Prostate gland (tissue), 2 donors: ENCODE measurements around a stretch of chr12.

DNA sequence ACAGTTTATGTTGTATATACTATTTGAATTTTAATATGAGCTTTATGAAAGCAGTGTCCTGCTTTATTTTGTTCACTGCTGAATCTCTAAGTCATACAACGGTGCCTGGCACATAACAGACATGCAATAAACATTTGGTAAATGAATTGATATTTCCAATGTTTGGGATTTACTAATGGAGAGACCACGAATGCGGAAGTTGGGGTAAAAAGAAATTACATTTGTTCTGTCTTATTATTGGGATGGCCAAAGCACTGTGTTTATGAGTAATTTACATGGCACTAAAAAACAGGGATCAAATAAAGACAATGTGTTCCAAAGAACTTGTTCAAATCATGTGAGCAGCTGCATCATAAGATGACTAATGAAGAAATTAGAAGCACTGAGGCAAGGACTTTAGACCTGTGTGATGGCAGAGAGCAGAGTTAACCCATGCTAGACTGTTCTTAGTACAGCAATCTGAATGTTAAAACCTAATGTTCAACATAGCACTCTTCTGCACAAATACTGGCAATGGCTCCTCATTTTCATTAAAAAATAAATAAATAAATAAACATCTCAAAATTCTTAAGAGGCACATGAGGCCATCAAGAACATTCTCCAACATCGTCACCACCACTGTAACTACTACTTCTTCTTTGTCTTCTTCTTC is 34.2 kb upstream of the DCN start:
- PRO-cap: no peak
- RAMPAGE, long total RNA, 2 experiments: no peak in any of the 2 experiments

DNA sequence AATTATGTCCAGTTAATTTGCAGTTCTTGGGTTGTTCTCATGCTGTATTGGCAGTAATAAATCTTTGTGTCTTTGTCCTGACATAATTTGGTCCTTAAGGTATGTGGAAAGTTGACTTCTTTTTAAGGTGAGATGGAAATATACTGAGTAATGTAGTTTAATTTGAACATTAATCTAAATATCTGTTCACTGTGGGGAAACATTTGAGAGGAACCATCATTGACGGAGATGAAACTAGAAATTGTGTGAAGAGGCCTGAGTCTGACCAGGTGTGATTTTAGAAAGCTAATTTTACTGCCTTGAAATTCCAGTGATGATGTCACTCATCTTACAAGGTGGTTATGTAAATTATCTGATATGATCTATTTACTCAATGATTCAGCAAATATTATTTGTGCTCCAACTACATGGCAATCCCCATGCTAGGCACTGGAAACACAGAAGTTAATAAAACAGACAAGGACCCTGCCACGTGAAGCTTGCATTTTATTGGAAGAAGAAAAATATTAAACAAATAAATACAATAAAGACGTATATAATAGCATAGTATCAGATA is 435.6 kb upstream of the DCN start:
- PRO-cap: no peak
- RAMPAGE, long total RNA, 2 experiments: no peak in any of the 2 experiments

DNA sequence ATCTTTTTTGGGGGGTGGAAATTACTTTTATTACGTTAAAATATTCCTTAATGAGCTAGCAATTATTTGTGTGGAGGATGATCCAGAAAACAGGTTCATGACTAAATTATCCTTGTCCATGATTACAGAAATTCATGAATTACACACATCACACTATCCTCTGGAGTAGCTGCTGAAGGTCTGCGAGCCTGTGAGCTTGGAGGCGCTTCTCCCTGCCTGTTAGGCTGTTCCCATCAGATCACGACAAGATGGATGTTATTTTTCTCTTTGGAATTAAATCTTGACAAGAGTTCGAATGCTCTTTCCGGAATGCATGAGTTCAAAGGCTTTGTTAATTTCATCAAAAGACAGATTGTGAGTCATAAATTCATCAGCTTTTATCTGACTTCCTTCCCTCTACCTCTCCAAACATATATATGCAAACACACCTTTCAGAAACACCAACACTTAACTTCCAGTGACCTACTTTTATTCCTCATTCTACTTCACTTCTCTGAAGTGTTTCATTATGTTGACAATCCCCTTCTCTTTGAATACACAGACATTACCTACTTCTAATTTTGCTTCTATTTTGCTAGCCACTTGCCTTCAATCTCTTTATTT is 274.7 kb downstream of the BTG1 start:
- PRO-cap: no peak
- RAMPAGE, long total RNA, 2 experiments: no peak in any of the 2 experiments

GRCh38 chr12:91952730-91953440 is 192.8 kb downstream of the BTG1 start:
- PRO-cap: no peak
- RAMPAGE, long total RNA, 2 experiments: no peak in any of the 2 experiments

- PRO-cap: no peak
- RAMPAGE, long total RNA, 2 experiments: no peak in any of the 2 experiments
Measured at GRCh38 chr12:91978090-91978478, 167.6 kb downstream of the BTG1 start.

- PRO-cap: no peak
- RAMPAGE, long total RNA, 2 experiments: no peak in any of the 2 experiments
Measured at GRCh38 chr12:92041670-92042302, 103.9 kb downstream of the BTG1 start.

DNA sequence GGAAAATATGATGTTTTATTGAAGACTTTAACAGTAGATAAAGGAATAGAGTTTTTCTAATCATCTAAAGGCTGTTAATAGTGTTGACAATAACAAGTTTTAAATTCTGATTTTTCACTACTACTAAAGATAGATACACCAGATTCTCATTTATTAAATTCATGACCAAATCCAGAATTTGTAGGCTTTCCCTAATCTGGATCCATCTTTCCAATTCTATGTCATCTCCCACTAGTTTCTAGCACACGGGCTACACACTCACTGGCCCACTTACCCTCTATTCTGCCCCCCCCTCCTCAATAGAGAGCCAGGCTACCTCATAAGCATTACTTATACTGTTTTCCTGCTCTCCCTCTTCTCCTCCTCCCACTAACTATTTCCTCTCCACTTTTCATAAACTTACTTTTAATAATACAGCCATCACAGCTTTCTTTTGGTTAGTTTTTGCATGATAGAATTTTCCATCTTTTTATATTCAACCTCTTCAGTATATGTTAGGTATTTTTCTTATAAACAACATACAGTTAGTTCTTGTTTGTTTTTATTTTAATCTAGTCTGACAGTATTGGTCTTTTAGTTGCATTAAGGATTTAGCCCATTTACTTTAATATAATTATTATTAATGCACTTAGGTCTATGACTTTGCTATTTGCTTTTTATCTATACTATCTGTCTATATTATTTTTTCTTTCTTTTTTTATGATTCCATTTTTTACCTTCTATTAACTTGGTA is 32.3 kb downstream of the BTG1 start:
- PRO-cap: no peak
- RAMPAGE, long total RNA, 2 experiments: no peak in any of the 2 experiments

DNA sequence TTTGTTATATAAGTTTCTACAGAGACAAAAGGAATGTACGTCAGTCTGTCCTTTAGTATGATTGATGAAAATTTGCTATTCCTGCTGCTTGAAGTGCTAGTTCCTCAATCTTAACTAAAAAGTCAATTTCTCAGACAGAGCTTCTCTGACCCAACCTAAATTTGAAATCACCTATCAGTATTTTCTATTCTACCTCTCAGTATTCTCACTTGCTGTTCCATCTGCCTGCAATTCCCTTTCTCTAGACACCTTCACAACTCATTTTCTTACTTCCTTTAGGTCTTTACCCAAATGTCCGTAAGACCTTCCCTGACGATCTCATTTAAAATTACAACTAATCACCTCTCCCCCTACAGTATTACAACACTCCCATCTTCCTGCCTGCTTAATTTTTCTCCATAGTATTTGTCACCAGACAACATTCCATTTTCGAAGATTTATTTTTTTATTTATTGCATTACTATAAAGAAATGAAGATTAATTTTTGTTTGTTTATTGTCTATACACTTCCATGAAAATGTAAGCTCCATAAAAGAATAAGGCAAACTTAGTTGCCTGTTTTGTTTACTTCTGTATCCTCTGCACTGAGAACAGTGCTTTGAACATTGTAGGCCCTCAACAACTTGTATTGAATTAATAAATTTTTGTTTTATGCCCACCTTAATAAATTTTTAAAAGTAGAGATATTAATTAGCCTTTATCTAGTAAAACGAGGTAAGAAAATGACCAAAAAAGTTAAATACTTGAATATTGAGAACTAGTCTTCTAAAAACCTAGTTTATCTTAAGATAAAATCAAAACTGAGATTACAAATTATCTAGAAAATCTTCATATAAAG is 28.9 kb downstream of the BTG1 start:
- PRO-cap: no peak
- RAMPAGE, long total RNA, 2 experiments: no peak in any of the 2 experiments

DNA sequence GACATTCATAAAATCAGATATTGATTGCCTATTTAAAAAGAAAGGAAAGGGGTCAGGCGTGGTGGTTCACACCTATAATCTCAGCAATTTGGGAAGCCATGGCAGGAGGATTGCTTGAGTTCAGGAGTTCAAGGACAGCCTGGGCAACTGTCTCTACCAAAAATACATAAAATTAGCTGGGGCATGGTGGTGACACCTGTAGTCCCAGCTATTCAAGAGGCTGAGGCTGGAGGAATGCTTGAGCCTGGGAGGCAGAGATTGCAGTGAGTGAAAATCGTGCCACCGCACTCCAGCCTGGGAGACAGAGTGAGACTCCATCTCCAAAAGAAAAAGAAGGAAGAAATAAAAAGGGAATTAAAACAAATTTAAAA is 20.7 kb downstream of the BTG1 start:
- PRO-cap: no peak
- RAMPAGE, long total RNA, 2 experiments: no peak in any of the 2 experiments

GRCh38 chr12:92133742-92134356 is 11.8 kb downstream of the BTG1 start:
- PRO-cap: unidirectional peak, plus-strand start at chr12:92134056
- RAMPAGE, long total RNA, 2 experiments: no peak in any of the 2 experiments

DNA sequence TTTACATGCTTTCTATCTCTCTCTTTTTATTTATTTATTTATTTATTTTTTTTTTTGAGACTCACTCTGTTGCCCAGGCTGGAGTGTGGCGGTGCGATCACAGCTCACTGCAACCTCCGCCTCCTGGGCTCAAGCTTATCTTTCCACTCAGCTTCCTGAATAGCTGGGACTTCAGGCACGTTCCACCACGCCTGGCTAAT is 3.9 kb upstream of the BTG1 start:
- PRO-cap: no peak
- RAMPAGE, long total RNA, 2 experiments: no peak in any of the 2 experiments

GRCh38 chr12:92218498-92218731 is 72.8 kb upstream of the BTG1 start:
- PRO-cap: no peak
- RAMPAGE, long total RNA, 2 experiments: no peak in any of the 2 experiments

GRCh38 chr12:92405826-92406509 is 260.3 kb upstream of the BTG1 start:
- PRO-cap: no peak
- RAMPAGE, long total RNA, 2 experiments: no peak in any of the 2 experiments

DNA sequence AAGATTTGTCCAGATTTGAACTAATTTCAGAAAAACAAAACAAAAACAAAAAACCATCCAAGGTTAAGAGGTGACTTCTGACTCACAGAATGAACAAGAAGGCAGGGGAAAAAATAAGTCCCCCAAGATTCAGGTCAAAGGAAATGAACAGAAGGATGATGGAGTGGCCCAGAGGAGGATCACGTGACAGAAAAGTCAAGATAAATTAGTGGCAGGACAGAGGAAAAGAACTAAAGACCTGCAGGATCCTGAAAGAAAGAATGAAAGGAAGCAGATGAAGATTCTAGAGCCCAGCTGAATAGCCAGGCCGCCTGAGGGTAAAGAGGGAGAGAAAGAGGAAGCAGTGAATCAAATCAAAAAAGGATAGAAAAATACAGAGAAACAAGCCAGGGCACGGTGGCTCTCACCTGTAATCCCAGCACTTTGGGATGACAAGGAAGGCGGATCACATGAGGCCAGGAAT is 217.3 kb upstream of the PLEKHG7 start:
- PRO-cap: no peak
- RAMPAGE, long total RNA, 2 experiments: no peak in any of the 2 experiments

DNA sequence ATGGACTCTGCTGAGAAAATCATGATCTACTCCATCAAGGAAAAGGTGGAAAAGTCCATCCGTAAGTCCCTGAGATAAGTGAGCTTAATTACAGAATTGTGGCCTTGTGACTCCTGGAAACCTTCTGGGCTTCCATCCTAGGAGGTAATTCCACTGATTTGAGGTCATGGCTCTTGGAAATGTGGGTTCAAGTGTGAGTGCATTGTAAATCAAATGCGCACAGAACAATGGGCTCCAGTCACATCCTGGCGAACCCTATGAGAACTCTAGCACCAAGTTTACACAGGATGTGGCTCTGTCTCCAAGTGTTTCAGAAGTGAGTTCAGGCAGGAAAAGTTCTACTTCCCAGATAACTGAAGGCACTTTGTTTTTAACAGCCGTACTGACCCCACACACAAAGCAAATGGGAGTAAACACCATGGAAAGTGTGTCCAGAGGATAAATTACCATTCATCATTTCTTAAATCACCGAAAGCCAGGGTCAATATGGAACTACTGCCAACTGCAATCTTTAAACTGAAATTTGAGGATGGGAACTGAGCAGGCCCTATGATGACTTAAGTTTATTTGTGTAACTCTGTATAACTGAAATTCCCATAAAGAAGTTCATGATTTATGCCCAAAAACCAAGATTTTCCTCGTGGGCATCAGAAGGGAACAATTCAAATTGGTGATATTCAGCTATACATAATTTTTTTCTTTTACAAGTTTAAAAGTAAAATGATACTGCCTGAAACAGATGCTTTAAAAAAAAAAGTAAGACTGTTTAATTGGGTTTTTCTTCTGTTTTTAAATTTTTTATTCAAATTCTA is 51.6 kb downstream of the PLEKHG7 start:
- PRO-cap: no peak
- RAMPAGE, long total RNA, 2 experiments: no peak in any of the 2 experiments

GRCh38 chr12:92784790-92785344 is 82.1 kb downstream of the PLEKHG7 start:
- PRO-cap: no peak
- RAMPAGE, long total RNA, 2 experiments: no peak in any of the 2 experiments

GRCh38 chr12:92842207-92842848 is 86.8 kb downstream of the EEA1 start:
- PRO-cap: no peak
- RAMPAGE, long total RNA, 2 experiments: no peak in any of the 2 experiments

DNA sequence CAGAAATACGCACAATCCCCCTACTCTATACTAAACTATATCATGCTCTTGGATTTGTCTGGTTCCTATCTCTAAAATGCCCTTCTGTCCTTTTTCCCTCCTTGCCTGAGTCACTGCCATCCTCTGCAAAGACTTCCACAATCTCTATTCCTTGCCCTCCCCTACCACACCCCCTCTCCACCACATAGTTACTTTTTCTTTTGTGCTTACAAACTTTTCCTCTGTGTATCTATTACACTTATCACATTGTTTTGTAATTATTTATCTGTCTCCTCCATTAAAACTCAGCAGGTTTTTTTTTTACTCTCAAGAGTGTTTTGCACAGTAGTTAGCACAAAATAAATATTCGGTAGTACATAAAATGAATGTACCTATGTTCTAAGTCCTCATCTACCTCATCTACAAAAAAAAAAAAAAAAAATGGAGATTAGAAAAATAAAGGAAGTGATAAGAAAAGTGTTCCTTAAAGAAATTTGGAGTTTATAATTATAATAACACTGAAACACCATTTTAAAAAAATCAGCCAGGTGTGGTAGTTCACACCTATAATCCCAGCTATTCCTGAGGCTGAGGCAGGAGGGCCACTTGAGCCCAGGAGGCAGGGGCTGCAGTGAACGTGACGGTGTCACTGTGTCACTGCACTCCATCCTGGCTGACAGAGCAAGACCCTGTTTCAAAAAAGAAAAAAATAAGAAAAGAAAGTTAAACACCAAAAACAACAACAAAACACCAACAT is 5.5 kb downstream of the EEA1 start:
- PRO-cap: no peak
- RAMPAGE, long total RNA, 2 experiments: no peak in any of the 2 experiments

GRCh38 chr12:92927831-92928399 is 1.2 kb downstream of the EEA1 start:
- PRO-cap: no peak
- RAMPAGE, long total RNA, 2 experiments: no peak in any of the 2 experiments

DNA sequence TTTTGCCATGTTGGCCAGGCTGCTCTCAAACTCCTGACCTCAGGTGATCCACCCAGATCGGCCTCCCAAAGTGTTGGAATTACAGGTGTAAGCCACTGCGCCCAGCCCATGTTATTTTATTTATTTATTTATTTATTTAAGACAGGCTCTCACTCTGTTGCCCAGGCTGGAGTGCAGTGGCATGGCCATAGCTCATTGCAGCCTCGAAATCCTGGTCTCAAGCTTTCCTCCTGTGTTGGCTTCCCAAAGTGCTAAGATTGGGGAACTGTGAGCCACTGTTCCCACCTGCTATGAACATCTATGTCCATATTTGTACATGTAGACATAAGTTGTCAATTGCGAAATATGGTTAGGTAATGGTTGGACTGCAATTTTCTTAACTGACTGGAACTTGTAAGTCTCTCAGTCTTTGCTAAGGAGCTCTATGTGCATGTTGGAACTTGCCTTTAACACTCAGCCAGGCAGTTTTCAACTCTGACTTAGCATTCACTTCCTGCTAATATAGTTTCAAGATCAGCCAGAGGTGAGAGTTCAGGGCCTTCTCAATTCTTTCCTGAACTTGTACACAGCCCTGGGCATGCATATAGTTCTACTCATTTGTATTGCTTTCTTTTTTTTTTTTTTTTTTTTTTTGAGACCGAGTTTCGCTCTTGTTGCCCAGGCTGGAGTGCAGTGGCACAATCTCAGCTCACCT is 44.5 kb upstream of the EEA1 start:
- PRO-cap: no peak
- RAMPAGE, long total RNA, 2 experiments: no peak in any of the 2 experiments